Placental pericyte (primary cell): ENCODE data around the gene SRPK2.

DNA sequence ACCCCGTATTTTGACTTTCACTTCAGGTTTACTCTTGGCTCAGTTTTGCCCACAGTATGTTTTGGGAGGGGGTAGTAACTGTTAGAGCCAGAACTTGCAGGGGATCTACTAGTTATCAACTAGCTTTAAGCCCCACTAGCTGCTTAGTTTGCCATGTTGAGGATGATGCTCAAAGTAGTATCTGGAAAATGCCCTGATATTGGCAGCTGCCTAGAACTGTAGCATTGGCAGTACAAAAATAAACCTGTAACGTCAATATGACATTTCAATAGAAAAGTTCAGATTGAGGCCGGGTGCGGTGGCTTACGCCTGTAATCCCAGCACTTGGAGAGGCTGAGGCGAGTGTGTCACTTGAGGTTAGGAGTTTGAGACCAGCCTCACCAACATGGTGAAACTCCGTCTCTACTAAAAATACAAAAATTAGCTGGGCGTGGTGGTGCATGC is 10.8 kb downstream of the PMPCB start:
- CAGE, long polyA plus RNA: no peak

DNA sequence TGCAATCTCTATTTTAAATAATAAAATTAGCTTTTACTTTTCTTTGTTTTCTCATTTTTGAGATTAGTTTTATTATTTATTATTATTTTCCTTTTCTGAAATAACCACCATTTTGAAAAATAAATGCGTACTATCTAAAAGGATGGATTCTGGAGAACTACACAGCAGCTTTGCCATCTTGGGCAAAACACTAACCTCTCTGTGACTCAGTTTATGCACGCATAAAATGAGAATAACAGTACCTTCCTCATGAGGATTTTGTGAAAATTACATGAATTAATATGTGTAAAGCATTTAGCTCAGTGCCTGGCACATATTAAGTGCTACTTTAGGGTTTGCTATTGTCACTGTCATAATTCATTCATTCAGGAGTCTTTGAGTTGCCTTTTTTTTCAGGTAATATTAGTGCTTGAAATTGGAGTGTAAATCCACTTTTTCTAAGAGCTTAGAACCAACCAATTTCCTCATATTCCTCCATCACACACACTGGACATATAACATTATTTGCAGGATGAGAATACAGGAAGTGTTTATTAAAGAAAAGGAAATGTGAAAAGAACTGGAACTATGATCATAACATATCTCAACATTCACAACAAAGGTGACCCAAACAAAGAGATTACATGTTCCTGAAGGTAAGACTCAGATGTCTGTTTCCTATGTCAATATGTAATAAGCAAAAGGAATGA is 8.9 kb downstream of the RELN start:
- CAGE, long polyA plus RNA: no peak

- CAGE, long polyA plus RNA: no peak
These were observed 1.1 kb downstream of the RELN start for GRCh38 chr7:103988386-103988770.

GRCh38 chr7:103990370-103990800 is 927 bp upstream of the RELN start:
- CAGE, long polyA plus RNA: no peak

- CAGE, long polyA plus RNA: no peak
These were observed 81.4 kb downstream of the ORC5 start for GRCh38 chr7:104126281-104126904.

DNA sequence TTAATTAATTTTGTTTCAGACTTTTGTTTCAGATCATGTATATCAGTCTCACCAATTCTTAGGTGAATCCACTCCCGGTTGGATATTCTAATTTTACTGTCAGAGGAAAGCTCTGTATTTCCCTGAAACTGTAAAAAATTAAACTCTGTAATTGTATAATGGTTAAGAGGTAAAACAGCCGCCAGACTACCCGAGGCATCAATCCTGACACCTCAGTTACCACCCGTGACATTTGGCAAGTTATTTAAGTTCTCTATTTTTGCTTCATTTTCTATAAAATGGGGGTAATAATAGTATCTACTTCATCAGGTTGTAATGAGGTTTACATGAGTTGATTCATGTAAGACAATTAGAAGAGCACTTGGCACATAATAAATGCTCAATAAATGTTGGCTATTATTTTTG is 303.6 kb upstream of the KMT2E start:
- CAGE, long polyA plus RNA: no peak

GRCh38 chr7:105006175-105007126 is 7.6 kb upstream of the KMT2E start:
- CAGE, long polyA plus RNA: no peak

DNA sequence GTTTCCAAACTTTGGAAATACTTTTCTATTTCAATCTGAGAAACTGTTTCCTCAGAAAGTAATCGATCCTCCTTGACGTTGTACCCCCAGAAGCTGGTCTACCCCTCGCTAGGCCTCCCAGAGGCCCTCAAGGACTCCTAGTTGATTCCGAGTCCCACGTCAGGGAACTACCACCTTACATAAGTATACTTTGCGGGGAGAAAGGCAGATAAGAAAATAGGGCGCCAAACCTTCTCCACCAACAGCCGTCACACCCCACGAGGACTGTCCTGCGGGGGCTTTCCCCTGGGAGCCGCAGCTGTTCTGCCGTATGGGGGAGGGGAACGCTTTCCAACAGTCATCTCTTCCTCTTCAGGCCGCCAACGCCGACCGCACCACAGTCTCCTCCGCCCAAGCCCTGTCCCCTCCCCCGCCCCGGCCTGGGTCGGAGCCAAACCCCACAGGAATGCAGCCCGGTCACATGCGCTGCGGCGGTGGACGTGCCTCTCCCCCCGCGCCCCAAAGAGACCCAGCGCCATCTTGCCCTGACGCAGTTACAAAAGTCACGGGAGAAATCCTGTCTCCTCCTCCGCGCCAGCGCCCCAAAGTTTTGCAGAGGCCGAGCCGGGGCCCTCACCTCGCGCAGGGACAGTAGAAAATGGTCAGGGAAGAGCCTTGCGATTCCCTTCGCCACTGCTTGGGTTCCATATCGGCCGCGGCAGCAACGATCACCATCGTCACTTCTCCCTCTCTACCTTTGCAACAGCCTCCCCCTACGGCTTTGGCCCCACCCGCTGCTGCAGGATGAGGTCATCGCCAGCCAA is 1.5 kb upstream of the KMT2E start:
- CAGE, long polyA plus RNA: no peak

GRCh38 chr7:105013119-105014166 is 562 bp upstream of the KMT2E start:
- CAGE, long polyA plus RNA: no peak

DNA sequence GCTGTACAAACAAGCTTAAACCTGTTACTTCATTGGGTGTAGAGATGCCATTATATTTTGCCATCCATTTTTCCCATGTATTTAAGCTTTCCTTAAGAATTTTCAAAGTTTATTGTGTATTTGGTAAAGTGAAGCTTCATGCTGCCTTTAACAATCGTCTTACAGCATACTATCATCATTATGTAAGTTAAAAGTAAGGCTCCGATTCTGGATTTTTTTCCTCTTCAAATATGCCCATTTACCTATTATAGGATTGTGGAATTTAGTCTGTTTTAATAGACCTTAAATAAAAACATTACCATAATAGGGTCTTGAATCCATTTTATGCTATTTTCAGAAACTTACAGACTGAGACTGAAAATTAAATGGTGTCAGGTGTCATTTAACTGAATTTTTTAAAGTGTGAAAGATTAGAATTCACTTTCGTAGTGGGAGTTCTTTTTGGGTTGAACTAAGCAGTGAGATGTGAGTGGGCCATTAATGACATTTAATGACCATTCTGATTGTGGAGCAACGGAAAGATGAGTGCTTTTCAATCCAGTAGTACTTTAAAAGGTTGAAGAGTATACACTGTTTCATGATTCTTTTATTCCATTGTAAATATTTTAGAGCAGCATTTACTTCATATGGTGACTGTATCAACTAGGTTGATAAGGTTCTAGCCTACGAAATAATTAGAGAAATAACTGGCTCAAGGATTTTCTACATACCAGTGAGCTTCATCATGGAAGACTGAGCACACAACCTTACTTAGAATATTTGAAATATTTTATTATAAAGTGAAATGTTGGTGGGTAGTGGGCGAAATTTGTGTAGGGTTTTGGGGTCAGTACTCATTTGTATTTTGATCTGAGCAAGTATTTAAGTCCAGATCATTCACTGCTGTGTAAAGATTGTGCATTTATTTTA is 2.4 kb downstream of the KMT2E start:
- CAGE, long polyA plus RNA: no peak

DNA sequence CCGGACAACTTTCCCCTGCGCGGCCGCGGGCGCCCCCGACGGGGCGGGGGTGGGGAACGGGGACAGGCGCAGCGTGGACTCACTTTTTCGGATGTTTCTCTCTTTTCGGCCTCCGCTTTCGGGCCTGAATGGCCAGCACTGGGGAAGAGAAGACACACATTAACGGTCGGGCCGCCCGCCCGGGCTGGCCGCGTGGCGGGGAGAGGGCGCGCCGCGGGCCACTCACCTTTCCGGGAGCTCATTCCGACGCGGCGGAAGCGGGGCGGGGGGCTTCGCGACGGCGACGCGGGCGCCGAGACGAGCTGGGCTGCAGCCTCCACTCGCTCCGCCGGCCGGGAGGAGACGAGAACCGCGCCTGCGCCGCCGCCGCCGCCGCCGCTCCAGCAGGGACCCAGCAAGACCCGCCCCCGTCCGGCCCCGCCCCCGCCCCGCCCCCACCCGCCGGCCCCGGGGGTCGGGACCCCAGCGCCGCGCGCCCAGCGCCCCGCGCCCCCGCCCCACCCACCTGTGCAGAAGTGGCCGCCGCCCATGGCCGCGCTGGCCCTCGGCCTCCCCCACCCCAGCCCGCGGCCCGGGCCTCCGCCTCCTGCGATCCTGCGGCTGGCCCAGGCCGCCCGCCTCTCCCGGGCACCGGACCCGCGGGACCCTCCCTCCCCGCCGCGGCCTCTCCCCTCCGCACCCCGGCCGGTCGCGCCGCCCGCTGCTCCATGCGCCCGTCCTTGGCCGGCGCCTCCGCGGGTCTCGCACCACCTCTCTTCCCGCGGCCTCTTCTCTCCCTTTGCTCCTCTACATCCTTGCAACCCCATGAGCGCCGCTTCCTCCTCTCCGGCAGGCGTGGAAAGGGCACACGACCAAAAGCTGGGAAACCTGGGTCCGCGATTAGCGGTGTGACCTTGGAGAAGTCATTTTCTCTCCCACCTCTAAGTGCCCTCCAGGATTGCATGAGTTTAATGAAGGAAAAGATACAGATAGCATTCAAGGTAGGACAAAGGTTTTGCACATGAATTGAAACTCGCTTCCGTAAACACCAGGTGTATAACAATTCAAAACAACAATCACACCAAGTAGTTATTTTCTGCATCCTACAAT is at the start of gene SRPK2:
Gene SRPK2, minus strand, starts transcription at position 357 of the 1,089 bp plus-strand sequence.
- CAGE, long polyA plus RNA: no peak

- CAGE, long polyA plus RNA: no peak
These were observed 19.4 kb upstream of the EFCAB10 start for GRCh38 chr7:105600702-105601112.

DNA sequence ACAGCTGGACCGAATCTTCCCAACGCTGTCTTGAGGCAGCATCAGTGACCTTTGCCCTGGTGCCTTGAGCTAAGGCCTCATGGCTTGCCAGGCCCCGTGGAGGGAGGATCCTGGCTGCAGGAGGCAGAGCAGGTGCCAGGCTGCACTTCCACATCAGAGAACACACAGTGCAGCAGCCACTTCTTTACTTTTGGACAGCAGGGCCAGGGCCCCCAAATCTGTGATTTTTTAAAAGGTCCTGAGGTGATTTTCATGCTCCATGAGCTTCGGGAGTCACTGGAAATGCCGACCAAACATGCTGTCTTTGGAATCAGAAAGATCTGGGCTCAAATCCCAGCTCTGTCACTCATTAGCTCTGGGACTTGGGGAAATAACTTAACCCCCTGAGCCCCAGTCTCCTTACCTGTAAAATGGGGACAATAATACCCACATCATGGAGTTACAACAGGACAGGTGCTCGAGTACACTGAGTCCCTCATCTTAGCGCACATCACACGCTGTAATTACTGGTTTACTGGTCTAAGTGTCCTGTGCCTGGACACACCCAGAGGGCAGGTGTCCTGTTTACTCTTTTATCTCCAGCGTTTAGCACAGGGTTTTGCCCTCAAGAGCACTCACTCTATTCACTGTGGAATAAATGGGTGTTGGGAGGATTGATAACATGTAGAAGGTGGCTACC is 95.8 kb upstream of the EFCAB10 start:
- CAGE, long polyA plus RNA: no peak

DNA sequence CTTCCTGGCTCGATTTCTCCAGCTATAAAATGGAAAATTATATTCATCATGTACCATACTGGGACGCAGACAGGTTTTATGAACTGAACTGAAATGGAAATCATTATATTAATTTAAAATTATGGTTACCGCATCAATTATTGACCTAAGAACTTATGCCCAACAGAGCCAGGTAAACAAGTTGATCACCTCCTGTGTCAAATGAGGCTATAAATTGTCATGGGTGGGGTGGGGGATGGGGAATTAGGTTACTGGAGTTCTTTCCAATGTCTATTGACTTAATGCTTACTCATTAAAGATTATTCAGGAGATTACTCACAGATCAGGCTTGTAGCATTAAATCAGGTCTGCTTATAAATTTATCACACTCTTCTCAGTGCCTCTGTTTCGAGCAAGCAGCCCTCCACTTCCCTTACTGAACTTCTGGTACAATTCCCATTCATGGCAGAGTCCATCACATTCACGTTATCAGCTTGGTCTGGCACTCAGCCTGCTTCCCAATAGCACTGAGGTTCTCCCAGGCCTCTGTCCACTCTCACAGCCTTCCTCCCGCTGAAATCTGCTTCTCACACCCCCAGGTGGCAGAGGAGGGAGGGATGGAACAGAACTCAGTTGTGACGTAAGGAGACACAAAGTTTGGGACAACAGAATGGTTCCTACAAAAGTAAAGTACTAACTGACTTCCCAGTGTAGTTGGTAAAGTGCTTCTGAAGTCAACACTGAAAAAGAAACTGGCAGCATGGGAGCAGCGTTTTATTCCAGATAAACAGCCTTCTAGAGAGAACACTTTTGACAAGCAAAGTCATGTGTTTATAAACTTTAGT is 81.7 kb downstream of the ATXN7L1 start:
- CAGE, long polyA plus RNA: no peak

- CAGE, long polyA plus RNA: no peak
These were observed 27.0 kb downstream of the ATXN7L1 start for GRCh38 chr7:105849128-105850037.

GRCh38 chr7:106064822-106065779 is 47.0 kb downstream of the SYPL1 start:
- CAGE, long polyA plus RNA: no peak

DNA sequence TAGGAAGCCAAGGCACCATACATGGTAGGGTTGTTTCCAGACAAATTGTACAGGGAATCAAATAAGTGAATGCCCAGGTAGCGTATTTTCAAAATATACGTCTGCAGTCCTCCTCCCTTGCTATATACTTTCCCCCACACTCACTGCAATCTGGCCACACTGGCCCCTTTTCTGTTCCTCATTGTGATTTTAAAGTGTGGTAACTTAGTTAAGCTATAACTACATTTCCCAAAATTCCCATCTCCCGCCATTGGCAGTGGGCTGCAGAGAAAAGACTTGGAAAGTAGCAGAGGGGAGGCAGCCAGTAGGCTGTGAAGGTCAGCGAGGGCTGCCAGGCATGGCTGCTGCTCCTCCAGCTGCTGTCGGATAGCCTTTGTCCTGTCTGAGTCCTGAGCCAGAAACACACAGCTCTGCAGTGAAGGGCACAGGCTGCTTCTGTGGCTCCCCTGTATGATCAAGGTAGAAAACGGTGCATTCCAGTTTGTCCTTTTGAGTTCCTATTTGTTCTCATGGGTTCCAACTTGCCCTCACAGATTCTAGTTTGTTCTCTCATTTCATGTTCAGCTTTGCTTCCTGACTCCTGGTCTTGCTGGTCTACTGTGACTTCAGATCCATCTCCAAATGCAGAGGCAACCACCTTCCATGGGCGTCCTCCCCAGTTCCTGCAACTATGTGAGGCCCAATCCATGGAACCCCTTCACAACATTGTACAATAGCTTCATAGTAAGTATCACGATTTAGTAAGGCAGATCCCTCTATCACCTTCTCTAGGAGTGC is 31.8 kb downstream of the SYPL1 start:
- CAGE, long polyA plus RNA: no peak

GRCh38 chr7:106138758-106139477 is 26.8 kb upstream of the SYPL1 start:
- CAGE, long polyA plus RNA: no peak

GRCh38 chr7:106199809-106200259 is 84.9 kb downstream of the NAMPT start:
- CAGE, long polyA plus RNA: no peak

DNA sequence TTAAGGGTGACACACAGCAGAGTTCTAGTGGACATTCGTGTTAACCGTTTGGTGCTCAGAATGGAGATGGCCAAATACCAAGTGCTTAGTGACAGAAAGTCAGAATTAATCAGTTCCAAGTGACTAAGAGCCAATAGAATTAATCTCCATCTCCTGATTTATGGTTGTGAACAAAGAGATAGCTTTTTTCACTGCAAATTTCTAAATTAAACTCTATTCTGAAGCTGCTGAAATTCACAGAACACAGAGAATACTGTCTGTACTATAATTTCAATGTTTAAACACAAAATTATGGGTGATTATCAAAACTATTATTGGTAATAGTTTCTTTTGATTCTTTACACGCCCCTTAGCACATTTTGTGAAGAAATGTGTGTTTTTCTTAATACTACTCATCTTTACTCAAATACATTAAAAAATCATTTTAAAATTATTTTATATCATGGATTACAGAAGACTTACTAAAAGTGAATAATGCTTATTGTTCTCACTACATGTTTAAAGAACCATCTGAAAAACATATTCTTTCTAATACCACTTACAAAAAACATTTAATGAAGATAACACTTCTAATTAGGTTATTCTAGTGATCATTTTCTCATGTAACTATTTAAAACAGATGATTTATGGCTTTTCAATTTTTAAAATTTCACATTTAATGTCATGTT is 35.9 kb downstream of the NAMPT start:
- CAGE, long polyA plus RNA: no peak